Neutrophil (primary cell): ENCODE measurements around a stretch of chr10.

- PRO-cap, result no peak
Observed at GRCh38 chr10:11182962-11183526, 165.4 kb downstream of the CELF2 start.

DNA sequence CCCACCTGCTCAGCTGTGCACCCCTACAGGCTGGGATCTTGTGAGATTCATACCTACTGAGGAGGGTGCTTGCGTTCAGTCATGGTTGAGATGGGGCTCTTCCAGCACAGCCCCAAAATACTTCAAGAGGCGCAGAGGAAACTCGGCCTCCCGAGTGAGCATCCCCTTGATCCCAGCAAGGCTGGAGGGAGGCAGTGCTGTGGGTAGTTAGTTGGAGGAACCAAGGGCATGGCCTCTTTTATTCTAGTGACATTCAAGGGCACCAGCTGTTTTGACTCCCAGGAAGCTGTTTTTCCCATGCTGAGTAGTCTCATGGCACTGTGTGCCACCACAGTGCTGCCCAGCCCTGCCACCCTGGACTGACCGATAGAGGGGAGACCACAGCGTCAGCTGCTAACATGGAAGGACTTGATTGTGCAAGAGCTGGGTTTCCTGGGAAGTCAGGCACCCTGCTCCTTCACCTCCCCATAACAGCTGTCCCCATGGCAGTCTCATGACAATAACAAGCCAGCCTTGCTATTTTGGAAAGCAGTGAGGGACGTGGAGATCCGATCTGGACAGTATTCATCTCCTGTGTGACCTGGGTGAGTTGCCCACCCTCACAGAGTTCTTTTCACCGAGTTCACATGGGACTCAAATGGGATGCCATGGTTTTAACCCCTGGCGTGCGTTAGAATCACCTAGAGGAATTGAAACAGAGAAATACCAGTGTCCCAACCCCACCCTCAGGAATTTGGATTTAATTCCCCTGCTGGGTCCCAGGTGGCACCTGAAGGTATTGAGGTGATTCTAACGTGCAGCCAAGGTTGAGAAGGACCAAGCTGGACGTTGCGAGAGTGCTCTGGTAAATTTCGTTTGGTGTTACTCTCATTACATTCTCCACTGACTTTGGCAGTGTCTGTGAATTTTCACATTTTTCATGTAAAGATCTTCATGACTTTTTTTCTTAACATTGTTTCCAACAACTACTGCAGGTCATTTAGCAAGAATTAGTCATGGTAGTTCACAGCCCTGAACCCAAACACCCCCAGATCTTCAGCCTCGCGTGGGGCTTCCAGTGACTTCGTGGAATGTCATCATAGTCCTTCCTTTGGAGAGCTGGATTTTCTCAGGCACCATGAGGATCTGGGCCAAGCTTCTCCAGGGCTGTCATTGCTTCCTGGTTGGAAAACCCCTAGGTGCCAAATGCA, 174.8 kb downstream of the CELF2 start:
- PRO-cap, result no peak

- PRO-cap, result no peak
Observed at GRCh38 chr10:11242309-11243050, 224.8 kb downstream of the CELF2 start.

GRCh38 chr10:11270576-11270935, 252.9 kb downstream of the CELF2 start:
- PRO-cap, result no peak

DNA sequence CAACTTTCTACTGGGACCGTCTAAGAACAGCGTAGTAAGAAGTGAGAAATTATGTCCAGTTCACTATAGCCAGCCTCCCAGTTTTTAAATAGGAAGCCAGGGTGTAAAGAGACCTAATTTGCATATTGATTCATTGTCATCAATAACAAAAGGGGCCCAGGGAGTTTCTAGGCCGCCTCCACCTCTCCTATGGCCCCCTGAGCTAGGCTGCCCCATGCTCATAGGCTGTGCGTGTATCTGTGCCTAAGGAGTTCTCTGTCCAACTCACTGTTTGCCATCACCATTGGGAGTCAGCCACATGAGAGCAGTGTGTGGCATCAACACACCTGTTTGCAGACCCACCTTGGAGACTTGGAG, 289.1 kb downstream of the CELF2 start:
- PRO-cap, result no peak

- PRO-cap, result no peak
Observed at GRCh38 chr10:11335792-11336219, 275.6 kb downstream of the USP6NL start.

DNA sequence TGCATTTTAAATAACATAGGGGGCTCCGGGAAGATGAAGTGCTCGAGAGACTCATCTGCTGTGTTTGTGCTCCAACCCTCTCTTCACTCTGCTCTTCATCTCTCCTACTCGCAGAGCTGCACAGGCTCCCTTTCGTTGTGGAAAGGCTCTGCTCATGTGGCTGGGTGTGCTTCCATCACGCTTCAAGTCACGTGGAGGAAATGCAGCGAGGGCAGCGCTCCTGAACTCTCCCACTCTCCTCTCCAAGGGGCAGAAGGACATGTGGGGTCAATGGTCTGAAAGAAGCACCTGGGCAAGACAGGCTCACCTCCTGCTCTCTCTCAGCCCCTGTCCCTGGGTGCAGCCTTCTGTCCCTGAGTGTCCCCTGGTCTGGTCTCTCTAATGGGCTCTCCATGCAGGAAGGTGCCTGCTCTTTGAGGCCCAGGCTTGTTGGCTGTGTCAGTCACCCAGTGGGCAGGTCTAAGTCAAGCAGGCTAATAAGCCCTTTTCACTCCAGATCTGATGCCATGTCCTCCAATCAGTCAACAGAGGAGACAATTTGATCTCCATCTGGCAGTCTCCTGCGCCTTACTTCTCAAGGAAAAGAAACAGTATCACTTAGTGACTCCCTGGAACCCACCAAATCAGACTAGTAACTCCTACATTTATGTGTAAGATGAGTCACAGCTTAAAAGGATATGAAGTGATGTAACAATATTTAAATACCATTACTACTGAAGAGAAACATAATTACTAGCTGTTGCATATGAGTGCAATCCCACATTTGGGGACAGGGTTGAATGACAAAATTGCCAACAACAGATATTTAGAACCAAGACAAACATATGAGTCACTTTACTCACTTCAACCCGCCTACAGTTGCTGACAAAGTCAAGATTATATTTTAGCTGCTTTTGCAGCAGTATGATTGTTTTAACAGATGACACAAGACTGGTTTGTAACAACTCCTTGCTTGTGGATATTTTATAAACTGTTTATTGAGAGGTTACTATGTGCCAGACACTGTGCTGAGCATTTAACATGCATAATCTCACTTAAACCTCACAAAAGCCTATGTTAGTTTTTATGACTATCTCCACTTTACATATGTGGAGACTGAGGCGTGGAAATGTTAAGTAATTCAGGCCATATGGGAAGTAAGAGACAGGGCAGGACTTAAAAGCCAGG, 72.2 kb downstream of the USP6NL start:
- PRO-cap, result no peak

GRCh38 chr10:11631831-11632593, 20.6 kb upstream of the USP6NL start:
- PRO-cap, result no peak

DNA sequence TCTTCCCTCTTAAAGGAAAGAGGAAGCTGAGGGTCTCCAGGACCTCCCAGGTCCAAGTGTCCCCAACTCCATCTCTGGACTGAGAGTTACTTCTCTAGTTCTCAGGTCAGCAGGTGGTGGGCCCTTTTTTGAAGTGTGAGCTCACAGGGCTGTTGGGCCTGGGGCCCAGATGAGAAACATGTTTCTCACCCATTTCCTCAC, 38.0 kb upstream of the USP6NL start:
- PRO-cap, result no peak

DNA sequence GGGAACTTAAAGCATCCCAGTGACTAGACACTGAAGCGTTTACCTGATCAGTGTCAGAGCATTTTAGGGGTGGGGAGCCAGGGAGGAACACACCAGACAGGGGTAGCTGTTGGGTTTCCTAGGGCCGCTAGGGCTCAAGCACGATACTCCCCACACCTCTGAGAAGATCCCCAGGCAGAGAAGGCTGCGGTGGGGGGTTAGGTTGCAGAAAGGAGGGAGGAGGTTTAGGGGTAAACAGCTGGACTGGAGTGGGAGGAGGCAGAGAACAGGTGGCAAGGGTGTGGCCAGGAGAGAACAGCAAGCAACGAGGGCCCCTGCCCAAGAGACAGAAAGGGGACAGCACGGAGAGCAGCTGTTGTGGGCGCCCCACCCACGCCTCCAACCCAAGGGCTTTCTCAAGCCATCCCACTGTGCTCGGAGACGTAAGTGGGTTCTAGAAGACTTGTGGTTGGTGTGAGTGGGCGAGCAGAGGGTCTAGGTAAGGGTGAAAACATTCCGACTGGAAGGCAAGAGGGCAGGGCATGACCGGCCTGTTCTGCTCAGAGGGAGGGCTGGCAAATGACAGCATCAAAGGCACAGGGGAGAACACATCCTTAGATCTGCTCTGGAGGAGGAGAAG, 52.7 kb upstream of the USP6NL start:
- PRO-cap, result no peak

DNA sequence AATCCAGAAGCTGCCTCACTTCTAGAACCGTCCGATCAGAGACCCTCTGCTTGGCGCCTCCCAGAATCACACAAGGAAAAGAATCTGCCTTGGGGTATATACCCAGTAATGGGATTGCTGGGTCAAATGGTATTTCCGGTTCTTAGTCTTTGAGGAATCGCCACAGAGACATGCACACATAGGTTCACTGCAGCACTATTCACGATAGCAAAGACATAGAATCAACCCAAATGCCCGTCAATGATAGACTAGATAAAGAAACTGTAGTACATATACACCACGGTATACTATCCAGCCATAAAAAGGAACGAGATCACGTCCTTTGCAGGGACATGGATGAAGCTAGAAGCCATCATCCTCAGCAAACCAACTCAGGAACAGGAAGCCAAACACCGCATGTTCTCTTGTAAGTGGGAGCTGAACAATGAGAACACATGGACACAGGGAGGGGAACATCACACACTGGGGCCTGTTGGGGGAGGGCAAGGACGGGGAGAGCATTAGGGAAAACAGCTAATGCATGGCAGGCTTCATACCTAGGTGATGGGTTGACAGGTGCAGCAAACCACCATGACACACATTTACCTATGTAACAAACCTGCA, 58.1 kb upstream of the ECHDC3 start:
- PRO-cap, result no peak

DNA sequence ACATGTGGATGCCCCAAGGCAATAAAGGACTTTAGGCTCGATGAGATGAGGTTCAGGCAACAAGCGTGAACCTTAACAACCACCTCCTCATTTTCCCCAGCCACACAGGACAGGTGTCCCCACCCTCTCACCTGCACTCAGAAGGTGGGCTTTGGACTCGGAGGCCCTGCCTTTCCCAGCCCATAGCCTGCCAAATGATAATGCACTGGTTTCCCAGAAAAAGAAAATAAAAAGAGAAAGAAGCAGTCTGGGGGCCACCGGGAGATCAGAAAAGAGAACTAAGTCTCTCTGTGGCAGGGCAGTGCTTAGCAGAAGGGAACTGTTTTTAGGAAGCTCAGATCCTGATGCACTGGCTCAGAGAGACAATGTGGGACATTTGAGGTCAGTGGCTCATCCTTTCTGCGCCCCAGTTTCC, 22.2 kb upstream of the ECHDC3 start:
- PRO-cap, result no peak

- PRO-cap, result no peak
Observed at GRCh38 chr10:11863734-11864159, 40.6 kb downstream of the PROSER2 start.

- PRO-cap, result no peak
Observed at GRCh38 chr10:12035089-12035473, 7.5 kb downstream of the UPF2 start.

GRCh38 chr10:12333664-12334457, 15.5 kb upstream of the CAMK1D start:
- PRO-cap, result no peak

GRCh38 chr10:12483958-12484569, 134.7 kb downstream of the CAMK1D start:
- PRO-cap, result no peak

- PRO-cap, result no peak
Observed at GRCh38 chr10:12598910-12599690, 249.8 kb downstream of the CAMK1D start.

- PRO-cap, result no peak
Observed at GRCh38 chr10:12700647-12701036, 300.9 kb downstream of the CCDC3 start.

DNA sequence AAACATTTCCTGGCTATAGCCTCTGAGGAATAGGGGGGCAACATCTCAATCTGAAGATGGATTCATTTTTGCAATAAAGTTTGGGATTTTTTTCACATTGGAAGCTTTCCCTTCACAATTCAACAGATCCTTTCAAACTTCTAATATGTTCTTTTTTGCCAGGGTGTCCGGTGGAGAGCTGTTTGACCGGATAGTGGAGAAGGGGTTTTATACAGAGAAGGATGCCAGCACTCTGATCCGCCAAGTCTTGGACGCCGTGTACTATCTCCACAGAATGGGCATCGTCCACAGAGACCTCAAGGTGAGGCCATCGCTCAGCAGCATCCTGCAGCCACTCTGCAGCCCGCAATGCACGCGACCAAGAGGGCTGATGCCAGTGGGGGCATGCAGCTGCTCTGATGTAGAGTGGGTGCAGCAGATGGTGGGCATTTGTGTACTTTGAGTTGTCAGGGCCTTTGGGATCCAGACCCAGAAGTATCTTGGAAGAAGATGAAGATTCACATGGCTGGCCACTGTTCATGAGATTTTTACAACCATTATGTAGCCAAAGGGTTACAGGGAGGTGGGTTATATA, 240.6 kb downstream of the CCDC3 start:
- PRO-cap, result no peak

DNA sequence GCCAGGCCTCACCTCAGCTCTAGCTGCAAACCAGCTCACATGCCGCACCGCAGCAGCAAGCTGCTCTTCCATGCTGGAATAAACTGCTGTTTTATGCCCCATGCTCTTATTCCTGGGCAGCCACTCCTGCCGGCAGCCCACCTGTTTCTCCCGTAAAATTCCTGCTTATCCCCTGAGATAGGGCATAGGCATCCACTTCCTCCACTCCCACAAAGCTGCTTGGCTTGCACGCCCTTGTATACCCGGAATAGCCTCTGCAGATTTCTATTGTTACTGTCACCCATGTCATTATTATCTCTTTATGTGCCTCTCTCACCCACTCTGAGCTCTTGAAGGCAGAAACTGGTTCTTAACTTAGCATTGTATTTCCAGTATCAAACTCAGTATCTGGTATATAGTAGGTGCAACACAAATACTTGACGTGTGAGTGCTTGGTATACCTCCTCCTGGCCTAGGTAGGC, 193.5 kb downstream of the CCDC3 start:
- PRO-cap, result no peak